SJCRH30 (cell line): ENCODE results near the genes BTN3A1 and ZNF184.

GRCh38 chr6:26223650-26224778 is 921 bp upstream of the H3C6 start:
- RAMPAGE, long total RNA: start-site peak on the plus strand at chr6:26224176-26224244, 606 and 13 reads in 2 replicates

GRCh38 chr6:26225769-26226485 is 992 bp downstream of the H3C6 start:
- RAMPAGE, long total RNA: no peak

DNA sequence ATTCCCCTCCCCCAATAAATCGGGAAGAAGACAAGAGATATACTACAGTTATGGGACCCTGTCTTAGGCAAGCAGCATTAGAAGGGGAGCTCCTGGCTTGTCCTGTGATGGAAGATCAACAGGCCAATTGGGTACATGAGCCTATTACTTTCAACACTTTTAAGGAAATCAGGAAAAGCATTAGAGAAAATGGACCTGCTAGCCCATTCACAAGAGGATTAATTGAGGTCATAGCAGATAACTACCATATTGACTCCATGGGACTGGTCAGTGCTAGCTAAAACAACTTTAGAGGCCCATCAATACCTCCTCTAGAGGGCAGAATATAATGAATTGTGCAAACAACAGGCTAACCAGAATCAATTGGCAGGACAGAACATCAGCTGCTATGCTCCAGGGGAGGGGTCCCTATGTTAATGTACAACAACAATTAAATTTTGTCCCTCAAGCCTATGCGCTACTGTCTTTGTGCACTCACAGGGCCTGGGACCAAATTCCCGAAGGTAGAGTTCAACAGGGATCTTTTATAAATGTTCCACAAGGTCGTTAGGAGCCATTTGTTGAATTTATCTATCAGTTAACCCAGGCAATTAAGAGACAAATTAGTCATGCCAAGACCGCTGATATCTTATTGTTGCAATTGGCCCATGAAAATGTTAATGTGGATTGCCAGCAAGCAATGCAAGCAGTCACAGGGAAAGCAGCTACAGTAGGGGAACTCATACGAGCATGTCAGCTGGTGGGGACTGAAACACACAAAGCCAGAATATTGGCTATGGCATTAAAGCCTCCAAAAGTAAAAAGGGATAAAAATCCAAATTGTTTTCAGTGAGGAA is 7.0 kb downstream of the H2BC9 start:
- RAMPAGE, long total RNA: no peak

DNA sequence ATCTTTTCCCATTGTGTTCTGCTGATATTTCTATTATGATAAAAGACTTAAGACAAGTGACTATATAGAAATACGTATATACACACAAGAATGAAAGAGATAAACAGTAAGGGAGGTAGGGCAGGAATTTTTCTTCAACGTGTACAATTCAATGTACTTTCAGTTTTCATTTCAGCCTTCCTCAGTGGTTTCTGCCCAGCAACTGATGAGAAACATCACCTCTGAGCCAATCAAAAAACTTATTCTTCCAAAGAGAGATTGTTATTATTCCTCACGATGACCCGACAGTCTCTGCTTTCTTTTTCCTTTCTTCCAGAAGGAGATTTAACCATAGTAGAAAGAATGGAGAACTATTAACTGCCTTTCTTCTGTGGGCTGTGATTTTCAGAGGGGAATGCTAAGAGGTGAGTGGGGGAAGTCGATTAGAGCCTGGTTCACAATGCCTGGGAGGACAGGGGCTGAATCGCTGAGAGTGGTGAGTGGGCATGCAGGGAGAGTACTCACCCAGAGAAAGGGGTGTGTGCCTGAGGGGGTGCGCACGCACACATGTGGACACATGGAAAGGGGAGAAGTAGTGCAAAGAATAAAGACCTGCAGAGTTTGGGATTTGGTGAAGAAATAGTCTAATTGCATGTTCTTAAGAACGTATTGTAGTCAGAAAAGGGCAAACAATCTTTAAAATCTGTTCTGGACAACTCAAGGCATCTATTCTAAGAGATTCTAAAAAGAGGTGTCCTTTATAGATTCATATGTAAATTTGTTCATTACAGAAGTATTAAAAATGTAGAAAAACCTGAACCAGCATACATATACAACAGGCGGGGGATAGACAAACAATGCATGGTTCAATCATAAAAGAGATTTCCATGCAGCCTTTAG is at the start of gene BTN3A1:
Gene BTN3A1, plus strand, starts transcription at position 267 of the 879 bp plus-strand sequence.
- RAMPAGE, long total RNA: no peak

- RAMPAGE, long total RNA: no peak
These were observed 17.2 kb upstream of the HMGN4 start for GRCh38 chr6:26520900-26521436.

DNA sequence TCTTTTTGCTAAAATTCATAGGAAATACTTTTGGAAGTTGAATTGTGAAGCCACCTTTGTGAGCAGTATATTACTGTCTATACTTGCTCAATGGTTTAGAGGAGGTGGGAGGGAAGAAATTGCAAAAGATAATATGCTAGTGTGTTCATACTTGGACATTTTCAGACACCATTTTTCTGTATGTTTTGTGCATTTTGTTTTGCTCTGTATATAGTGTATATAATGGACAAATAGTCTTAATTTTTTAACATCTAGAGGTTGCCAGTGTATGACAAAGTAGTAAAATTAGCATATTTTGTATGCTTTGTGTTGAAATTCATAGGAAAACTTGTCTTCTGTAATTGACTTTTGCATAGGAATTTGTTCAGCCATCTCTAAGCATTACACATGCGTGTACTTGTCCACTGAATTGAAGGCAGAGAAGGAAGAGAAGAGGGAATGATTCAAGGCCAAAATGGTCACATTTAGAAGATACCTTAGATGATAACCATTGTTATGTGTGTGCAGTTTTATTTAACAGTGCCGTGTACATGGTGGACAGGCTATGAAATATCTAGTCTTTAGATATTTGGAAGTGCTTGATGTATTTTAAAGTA is 14.5 kb upstream of the HMGN4 start:
- RAMPAGE, long total RNA: no peak

DNA sequence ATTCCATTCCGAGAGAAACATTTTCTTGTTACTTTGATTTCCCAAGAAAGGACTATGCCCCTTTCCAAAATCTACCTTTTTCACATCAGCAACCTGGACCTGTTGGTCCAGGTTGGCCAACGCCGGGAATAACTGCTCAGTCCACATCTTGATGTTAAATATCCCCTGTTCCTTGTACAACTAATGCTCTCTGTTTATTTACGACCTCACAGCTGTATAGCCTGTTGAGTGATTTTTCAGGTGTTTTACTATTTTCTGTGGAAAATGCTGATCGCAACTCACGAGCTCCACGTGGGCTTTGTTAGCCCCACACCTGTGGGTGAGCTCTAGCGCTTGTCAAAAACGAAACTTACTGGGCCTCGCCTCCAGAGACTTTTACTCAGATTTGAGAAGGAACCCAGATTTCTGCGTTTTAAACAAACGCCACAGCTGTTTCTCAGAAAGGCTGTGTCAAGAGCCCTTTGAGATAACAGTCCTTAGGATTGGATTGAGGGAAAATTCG is 16.5 kb downstream of the HMGN4 start:
- RAMPAGE, long total RNA: no peak

DNA sequence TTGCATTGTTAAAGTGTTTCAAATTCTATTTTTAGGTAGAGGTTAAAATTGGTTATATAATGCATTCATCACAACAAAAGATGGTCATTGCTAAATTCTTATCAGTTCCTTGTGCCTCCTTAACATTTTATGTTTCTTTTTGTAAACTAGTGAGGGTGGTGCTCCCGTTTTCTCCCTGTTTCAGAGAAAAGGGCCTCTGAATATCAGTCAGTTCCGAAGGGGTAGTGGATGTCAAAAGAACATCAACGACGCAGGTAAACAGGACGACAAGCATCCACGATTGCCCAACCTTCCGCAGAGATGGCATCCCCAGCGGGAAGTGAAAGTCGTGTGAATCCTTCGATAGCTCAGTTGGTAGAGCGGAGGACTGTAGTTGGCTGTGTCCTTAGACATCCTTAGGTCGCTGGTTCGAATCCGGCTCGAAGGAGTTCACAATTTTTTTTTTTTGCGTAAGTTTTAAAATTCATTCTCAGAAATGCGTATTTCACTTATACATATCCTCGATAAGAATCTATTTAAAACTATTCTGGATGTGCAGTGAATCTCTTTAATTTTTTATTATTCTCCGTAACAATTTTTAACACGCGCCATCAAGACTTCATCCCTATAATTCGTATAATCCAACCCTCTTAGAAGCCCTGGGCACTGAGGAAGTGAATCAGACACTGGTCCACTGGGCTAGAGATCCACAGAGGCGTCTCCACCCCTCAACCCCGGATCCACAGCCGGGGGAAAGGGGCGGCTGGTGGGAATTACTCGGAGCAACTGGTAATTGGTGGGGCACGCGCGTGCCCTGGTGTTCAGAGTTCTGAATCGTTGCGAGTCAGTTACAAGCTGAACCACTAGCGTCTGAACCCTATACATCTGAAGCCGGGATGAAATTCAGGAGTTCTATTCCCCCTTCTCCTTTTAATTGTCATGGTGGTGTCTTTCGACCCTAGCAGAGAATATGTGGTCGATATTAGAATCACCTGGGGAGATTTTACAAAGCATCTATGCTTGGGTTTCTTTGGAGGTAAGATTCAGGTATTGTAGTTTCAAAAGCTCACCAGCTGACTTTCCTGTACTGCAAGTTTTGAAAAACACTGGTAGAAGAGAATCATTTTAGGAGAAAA is 27.9 kb upstream of the ABT1 start:
- RAMPAGE, long total RNA: no peak

GRCh38 chr6:26594676-26595107 is 2.1 kb upstream of the ABT1 start:
- RAMPAGE, long total RNA: no peak

DNA sequence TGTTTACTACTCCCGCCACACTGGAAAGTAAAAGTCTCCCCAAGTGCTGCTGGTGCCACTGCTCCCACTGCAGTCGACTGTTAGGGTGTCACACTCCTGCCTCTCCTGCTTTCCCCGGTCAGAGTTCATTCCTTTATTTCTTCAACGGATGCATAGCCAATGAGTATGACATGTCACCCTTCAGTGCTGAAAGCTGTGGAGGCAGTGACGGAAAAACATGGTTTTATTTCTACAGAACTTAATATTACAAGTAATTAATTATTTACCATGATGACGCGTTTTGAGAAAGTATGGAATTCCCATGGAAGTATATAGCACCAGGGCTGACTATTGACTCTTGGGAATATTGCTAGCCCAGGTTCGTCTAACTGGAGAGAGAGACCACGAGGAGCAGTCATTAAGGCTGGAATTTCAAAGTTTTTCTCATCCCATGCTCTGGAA is 40.4 kb downstream of the H2BC11 start:
- RAMPAGE, long total RNA: no peak

- RAMPAGE, long total RNA: no peak
These were observed 35.5 kb downstream of the H2BC11 start for GRCh38 chr6:27096922-27097764.

GRCh38 chr6:27140277-27140634 is 1.2 kb downstream of the H4C9 start:
- RAMPAGE, long total RNA: no peak

GRCh38 chr6:27205690-27206431 is 41.6 kb upstream of the PRSS16 start:
- RAMPAGE, long total RNA: no peak

- RAMPAGE, long total RNA: no peak
These were observed 33.7 kb upstream of the PRSS16 start for GRCh38 chr6:27213754-27214185.

DNA sequence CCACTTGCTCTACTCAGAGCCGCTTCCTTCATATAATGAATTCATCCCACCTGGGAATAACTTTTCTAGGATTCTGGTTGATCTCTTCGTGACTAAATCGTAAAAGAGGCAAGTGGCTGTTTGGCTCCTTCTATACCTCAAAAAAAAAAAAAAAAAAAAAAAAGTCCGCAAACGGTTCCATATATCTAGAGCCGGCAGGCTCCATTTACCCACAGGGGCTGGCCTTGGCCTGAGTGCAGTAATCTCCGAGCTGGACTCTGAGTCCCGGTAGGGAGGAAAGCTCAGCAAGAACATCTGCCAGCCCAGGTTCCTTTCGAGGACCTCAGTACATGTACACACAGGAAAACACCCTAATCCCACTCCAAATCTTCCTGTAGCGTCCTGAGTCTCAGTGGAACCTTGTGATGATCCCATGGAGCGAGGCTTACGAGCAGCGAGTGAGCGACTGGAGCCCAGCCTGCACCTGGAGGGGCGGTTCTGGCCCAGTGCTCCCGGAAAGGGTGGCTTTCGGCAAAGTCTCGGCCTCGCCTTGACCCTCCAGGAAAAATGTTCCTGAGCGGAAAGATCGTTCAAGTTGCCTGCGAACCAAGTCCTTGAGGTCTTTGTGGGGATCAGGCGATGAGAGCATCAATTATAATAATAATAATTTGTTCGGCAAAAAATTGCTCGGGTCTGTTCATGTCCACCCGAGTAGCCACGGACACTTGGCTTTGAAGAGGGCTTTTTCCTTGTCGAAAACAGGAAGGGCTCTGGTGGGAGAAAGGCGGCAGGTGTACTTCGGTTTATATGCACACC is 32.1 kb downstream of the PRSS16 start:
- RAMPAGE, long total RNA: no peak

DNA sequence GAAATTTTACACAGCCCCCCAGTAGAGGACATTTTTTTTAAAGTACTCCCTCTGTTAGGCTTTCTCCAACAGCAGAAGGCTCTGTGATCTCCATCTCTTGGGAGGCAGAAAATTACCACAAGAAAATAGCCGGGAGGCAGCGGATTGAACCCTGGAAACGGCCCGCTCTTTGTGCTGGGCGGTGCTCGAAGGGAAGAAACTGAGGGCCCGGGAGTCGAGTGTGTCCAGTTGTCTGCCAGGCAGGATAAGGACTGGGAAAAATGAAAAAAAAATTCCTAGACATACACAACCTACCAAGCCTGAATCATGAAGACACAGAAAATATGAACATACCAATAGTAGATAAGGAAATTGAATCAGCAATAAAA is 31.5 kb downstream of the POM121L2 start:
- RAMPAGE, long total RNA: no peak

DNA sequence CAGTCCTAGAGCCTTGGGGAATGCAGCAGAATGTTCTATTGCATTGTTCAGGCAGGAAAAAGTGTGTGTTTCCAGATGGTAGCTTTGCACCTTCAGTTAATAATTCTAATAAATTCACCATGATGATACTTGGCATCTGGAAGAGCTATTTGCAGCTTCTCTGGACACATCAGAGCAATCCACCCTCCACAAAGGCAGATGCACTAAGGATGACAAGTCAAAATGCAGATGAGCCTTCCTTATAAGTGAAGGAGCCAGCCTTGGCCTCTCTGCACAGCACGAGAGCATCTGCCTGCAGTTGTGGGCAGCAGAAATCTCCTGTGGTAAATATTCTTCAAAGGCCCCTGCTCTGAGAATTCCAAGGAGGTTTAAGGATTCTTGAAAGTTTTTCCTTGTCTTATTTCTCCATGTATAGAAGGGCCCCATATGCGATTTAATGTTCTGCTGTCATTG is 6.9 kb upstream of the POM121L2 start:
- RAMPAGE, long total RNA: no peak

GRCh38 chr6:27472605-27473439 is at the start of gene ZNF184:
Gene ZNF184, minus strand, starts transcription at chr6:27473105.
- RAMPAGE, long total RNA: no peak

GRCh38 chr6:27478409-27479246 is 5.7 kb upstream of the ZNF184 start:
- RAMPAGE, long total RNA: no peak

DNA sequence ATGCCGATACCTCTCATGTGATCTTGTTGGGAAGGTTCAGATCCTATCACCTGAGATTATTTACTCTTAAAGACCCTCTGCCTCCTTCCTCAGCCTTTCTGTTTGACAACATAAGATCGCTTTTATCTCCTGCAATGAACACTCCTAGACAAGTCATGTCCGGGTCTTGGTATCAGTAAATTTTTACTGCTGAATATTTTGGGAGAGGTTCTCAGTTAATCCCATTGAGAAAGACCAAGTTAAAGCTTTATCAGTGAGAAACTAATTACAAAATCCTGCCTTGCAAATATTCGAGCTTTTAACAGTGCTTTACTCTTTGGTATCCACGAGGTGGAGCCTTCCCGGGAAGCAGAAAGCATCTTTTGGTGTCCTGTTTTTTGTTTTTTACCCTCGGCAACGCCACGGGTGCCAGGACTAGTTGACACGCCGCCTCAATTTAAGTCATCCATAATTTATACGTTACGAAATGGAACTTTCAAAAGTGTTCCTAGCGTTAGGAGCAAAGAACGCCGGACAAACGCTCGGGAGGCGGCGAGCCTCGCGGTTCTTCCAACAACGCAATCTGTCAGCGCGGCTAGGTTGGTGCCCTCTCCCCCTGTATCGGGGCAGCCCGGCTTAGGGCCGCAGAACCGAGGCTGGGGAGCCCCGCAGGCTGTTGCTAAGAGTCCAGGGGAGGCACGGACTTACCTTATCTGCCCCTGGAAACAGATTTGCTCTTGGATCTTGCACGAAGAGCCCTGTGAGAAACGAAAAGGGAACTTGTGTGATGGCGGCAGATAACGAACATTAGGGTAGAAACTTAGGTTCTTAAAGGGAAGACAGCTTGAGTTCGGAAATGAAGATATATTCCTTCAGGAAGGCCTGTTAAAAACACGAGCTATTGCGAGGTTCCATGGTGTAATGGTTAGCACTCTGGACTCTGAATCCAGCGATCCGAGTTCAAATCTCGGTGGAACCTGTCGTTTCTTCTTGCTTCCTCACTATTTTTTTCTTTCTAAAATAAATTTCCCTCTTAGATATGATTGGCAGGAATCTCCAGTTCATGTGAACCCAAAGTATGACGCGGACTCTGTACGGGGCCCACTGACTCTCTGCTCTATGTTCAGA is 46.1 kb upstream of the ZNF184 start:
- RAMPAGE, long total RNA: no peak